AG08470 (cell line): ENCODE measurements around a stretch of chr19.

- RRBS, result 2% methylated on average over 20 of the region's 48 CpGs
These were observed 1.1 kb downstream of the LRP3 start for GRCh38 chr19:33194919-33195896.

DNA sequence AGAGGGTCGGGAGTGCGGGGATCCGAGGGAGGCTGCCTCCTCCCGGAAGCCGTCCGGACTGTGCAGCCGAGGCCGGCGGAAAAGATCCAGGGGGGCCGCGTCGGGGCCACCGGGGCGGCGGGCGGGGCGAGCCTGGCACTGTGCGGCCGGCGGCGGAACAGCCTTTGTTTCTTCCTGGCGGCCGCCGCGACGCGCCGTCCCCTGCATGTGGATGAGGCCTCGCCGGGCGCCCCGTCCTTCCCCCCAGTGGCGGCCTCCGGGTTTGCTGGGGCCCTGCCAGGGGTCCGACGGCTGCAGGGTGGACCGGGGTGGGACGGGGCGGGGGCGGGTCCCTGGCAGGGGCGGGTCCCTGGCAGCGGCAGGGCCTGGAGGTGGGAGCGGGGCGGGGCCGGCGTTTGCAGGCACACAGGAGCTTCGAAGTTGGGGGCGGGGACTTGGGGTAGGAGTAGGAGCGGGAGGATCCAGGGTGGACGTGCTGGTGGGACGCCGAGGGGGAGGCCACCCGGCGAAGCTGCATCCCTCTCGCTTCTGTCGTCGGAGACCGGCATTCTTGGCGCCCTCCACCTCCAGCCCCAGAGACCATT is 1.2 kb upstream of the SLC7A10 start:
- RRBS, result 6% methylated on average over 35 of the region's 59 CpGs

DNA sequence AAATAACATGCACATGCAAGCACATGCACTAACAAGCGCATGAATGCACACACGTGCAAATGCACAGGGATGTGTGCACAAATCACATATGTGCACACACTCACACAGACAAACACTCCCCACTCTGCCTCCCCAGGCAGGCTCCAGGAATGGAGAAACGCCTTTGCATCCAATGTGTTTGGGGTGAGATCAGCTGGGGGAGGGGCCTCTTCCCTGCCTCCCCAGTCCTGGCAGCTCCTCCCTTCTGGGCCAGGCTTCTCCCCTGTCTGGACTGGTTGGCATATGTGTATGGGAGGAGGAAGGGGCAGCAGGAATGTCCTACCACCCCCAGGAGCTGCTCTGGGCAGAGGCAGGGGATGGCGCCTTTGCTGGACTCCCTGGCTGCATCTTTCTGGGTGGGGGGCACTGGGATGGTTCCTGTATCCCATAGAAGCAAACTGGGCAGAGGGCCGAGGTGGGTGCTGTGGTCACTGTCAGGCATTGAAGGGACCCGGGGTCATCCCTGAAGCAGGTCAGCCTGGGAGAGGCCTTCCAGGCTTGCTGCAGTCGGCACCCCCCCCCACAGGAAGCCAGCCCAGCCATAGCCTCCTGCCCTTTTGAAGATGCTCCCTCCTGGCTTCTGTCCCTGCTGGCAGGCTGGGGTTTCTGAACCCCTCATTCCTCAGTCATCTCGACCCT is 21.1 kb upstream of the SLC7A10 start:
- RRBS, result no CpG with 5 or more reads among the region's 8 CpGs

DNA sequence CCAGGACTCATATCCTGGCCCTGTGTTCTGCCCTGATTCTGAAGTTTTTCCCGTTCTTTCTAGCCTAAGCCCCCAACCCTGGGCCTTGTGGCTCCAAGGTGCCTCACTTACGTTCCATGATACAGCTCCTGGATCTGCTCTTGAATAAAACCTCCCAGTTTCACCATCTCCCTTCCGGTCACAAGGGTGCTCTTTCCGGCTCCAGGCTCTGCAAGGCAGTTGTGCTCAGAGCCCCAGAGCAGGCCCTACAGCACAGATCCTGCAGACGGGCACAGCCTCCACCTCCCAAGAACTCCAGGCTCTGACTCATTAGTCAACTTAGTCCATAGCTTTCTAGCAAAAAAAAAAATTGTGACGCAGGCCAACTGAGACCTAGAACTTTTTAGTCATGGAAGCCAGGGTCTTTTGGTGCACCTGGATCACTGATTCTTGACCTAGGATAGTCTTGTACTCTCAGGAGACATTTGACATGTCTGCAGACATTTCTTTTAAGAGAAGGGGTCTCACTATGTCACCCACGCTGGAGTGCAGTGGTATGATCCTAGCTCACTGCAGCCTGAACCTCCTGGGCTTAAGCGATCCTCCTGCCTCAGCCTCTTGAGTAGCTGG is 34.0 kb upstream of the SLC7A10 start:
- RRBS, result no CpG with 5 or more reads among the region's 8 CpGs

DNA sequence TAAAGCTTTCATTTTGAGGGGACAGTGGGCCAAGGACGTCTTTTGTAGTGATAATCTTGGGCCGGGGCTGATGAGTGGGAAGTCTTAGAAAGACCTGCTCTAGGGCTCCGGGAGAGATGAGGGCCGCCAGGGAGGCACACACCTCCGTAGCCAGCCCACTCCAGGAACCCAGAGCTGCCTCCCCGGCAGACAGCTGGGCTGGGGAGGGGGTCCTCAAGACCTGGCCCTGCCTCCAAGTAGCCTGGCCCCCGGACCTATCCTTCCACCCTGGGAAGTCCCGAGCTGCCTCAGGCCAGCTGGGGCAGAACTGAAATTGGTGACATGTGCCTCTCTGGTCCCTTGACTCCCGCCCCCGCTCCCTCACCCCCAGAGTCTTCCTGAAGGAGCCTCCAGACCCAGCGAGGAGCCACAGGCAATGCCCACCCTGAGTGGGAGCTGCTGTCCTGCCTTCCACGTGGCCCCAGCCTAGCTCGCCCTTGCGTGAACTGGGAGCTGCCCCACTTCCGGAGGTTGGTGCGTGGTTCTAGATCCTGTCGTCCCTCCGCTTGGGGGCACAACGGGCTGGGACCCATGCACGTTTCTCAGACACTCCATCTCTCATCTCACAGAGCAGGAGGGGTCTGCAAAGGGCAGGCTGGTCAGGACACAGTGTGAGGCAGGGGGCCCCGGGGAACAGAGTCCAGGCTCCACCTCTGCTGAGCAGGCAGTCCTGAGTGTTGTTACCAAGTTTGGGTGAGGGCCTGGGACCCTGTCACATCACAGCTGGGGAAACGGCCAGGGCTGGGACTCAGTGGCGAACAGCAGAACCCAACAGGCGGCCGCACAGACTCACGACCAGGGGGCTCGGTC is 34.6 kb downstream of the CEBPA start:
- RRBS, result 54% methylated on average over 4 of the region's 27 CpGs

DNA sequence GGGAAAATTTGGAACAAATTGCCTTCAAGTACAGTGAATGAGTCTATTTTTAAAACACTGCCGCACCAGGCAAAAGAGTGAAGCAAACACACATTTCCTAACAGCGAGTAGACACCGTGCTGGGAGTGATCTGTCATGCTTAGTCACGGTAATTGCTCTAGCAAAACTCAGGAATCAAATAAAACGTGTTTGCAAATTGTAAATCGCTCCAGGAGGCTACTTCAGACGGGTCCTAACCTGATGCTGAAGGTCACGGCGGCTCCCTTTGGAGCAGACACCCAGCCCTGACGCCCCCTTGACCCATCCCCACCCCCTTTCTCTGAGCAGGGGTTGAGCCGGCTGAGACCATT is 9.0 kb downstream of the CEBPA start:
- RRBS, result no CpG with 5 or more reads among the region's 11 CpGs

GRCh38 chr19:33293679-33293973 is 8.7 kb downstream of the CEBPA start:
- RRBS, result no CpG with 5 or more reads among the region's 11 CpGs

- RRBS, result no CpG with 5 or more reads among the region's 7 CpGs
These were observed 29.9 kb upstream of the CEBPA start for GRCh38 chr19:33332132-33332728.

GRCh38 chr19:33348379-33349258 is 24.9 kb upstream of the CEBPG start:
- RRBS, result no CpG with 5 or more reads among the region's 12 CpGs

DNA sequence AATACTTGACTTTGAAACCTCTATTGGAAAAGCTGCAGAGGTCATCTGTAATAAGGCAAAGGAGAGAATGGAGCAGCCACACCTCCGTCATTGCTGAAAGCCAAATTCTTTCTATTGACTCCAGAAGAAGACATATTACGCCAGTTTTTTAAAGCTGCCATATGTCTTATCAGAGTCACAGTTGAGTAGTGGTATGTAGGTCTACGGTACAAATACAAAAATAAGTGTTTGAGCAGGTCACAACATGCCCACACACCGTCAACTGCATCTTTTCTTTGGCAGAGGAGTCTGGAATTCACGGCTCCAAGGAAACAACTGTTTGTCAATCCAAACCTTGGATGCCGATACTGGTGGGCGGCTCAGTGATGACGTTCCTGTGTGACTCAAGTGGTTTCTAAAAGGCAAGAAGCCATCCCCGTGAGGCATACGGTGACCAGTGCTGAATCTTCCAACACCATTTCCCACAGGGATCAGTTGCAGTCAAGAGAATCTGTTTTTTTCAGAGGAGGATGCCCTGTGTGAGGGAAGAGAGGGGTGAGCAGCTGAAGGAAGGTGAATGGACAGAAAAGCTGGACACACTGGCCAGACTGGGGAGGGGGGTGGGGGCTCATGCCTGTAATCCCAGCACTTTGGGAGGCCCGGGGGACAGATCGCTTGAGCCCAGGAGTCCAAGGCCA is 23.0 kb upstream of the CEBPG start:
- RRBS, result no CpG with 5 or more reads among the region's 12 CpGs

DNA sequence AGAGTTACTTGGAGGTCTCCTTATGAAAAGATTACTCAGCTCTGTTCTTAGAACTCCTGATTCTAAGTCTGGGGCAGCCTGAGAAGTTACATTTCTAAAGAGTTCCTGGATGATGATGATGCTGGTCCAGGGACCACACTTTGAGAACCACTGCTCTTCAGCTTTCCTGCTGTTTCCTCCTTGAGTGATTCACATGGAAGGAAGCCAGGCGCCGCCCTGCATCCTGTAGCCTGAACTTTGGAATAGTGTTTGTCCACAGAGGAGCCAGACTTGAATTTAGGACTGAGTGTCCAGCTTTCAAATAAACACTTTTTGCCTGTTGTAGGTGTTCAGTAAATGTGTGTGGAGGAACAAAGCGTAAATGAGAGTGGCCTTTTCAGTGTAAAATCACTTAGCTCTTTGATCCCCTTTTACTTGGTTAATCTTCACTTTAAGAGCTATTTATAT is 3.0 kb downstream of the CEBPG start:
- RRBS, result no CpG with 5 or more reads among the region's 3 CpGs

DNA sequence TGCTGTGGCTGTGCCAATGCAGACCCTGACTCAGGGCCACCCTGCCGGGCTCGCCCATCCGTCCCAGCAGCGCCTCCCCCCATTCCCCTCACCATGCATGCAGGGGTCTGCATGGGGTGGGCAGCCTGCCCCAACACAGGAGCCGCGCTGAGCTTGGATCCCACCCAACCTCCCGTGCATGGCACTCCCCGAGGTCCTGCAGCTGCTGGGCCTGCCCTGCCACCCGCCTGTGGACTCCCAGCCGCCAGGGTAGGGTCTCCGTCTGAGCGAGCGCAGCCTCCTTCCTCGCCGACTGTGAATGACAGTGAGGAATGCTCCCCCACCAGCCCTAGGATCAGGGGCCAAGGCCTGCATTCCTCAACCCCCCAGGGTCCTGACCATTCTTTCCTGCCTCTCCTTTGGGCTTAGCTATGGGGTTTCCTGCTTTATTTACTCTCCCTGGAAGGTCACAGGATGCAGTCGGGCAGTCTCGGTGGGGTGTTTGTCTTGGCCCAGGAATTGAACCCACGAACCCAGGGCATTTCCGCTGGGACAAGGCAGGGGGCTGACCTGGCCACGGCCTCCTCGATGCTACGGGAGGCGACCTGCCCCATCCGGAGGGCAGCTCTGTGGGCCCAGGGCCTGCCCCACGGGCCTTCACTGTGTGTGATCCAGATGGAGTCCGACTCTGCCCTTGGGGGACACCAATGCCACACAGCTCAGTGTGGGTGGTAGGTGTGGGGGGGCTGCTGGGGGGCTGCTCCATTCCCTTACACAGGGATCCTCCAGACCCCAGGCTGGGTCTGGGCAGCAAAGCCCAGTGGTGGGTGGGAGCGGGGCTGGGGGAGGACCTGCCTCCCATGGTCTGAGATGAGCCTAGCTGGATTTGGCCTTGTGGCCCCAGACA is 23.6 kb downstream of the CEBPG start:
- RRBS, result no CpG with 5 or more reads among the region's 27 CpGs

- RRBS, result 3% methylated on average over 26 of the region's 77 CpGs
These were observed 377 bp upstream of the KCTD15 start for GRCh38 chr19:33796212-33796773.

- RRBS, result 80% methylated on average over 1 of the region's 8 CpGs
These were observed 24.2 kb downstream of the KCTD15 start for GRCh38 chr19:33820925-33821156.

DNA sequence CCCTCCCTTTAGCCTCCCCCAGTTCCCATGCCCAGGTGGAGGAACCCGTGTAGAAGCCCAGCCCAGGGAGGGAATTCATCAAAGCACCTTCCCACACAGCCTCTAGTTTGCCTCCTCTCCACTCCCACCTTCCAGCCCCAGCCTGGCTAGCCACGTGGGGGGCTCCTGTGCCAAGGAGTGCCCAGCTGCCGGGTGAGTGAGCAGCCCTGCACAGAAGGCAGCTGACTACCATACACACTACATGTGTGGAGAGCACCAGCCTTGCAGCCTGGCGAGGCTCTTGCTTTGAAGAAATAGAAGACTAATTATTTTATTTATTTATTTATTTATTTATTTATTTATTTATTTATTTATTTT is 24.5 kb downstream of the KCTD15 start:
- RRBS, result no CpG with 5 or more reads among the region's 4 CpGs

GRCh38 chr19:34253745-34254144 is 609 bp upstream of the GARRE1 start:
- RRBS, result 0% methylated on average over 1 of the region's 14 CpGs

- RRBS, result under 1% methylated on average over 23 of the region's 99 CpGs
These were observed 607 bp downstream of the GARRE1 start for GRCh38 chr19:34254655-34255667.

DNA sequence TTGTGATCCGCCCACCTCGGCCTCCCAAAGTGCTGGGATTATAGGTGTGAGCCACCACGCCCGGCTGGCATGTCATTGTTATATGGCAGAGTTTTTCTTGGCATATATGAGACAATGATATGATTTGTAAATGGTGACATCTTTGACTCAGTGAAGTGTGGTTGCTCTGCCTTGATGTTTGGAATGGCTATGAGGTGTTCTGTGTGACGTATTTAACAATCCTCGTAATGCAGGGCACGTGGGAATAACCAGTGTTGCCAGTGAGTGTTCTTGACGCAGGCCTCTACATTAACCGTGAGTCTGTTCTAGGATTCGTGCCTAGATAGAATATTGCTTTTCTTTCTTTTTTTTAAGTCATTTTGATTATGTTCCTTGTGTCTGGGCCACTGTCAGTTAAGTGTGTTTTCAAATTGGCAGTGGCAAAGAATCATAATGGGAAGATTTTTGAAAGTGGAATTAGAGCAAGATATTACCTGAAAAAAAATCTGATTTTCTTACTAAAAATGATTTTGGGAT is 10.3 kb downstream of the GARRE1 start:
- RRBS, result no CpG with 5 or more reads among the region's 10 CpGs

DNA sequence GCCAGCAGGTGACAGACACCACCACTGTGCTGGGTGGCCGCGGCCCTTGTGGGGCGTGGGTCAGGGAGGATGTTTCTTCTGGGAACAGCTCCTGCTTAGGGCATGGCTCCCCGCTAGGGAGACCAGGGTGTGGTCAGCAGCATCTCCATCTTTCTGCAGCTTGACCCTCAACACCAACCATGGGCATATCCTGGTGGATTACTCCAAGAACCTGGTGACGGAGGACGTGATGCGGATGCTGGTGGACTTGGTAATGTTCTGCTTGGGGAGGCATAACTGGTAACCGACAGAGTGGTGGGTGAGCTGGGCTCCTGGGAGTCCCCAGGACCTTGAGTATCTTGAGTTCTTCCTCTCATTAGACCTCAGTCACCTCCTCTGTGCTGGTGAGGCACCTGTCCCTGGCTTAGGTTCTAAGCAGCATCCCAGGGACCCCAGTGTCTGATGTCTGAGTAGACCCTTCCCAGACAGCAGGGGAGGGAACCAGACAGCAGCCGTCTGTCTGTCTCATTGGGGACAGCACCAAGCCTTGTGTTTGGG is 1.3 kb downstream of the GPI start:
- RRBS, result no CpG with 5 or more reads among the region's 9 CpGs

DNA sequence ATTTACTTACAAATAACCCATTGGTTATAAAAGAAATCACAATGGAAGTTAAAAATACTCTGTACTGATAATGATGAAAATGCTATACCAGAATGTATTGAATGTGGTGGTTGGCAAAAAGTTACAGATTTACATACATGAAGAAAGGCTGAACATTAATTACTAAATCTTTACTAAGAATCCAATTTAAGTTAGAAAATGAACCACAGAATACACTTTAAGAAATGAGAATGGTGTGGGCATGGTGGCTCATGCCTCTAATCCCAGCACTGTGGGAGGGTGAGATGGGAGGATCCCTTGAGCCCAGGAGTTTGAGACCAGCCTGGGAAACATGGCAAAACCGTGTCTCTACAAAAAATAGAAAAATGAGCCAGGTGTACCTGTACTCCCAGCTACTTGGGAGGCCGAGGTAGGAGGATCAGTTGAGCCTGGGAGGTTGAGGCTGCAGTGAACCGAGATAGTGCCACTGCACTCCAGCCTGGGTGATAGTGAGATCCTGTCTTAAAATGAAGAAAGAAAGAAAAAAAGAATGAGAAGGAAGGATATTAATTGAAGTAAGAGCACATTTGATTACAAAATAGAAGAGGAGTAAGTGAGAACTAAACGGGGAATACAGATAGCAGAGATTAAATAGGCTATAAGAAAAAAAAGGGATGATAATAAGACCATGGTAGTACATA is 11.3 kb downstream of the UBA2 start:
- RRBS, result no CpG with 5 or more reads among the region's 4 CpGs